Umbilical cord (tissue), 2 donors: ENCODE measurements around a stretch of chr21.

DNA sequence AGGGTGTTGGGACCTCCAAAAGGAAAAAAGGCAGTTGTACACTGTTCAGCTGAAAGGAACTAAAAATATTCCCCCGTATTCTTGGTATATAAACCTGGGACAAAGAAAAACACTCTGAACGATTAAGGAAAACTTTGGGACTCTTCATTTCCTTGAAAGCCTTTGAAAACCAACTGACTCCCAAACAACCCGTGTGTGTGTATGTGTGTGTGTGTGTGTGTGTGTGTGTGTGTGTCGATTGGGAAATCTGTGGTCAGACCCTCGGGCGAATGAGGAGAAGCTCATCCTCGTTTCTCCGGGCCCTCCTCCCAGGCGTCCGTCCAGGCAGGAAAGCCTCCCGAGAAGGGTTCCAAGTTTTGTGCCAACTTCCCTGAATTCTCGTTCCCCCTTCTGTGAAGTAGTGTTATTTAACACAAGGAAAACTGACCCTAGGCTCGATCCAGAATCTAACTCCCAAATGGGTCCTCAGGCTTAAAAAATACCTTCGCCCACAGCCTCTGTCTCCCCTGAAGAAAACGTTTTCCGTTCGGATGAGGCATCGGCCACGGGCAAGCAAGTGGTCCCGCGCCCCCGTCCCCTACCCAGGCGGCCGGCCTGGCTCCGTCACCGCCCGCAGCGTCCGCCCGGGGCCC lies 4411.6 kb upstream of the TPTE start:
- RAMPAGE, long total RNA: no peak

GRCh38 chr21:6468323-6468642 lies 4053.1 kb upstream of the TPTE start:
- RAMPAGE, long total RNA: no peak

- RAMPAGE, long total RNA: no peak
Measured at GRCh38 chr21:8815145-8815950, 1706.0 kb upstream of the TPTE start.

DNA sequence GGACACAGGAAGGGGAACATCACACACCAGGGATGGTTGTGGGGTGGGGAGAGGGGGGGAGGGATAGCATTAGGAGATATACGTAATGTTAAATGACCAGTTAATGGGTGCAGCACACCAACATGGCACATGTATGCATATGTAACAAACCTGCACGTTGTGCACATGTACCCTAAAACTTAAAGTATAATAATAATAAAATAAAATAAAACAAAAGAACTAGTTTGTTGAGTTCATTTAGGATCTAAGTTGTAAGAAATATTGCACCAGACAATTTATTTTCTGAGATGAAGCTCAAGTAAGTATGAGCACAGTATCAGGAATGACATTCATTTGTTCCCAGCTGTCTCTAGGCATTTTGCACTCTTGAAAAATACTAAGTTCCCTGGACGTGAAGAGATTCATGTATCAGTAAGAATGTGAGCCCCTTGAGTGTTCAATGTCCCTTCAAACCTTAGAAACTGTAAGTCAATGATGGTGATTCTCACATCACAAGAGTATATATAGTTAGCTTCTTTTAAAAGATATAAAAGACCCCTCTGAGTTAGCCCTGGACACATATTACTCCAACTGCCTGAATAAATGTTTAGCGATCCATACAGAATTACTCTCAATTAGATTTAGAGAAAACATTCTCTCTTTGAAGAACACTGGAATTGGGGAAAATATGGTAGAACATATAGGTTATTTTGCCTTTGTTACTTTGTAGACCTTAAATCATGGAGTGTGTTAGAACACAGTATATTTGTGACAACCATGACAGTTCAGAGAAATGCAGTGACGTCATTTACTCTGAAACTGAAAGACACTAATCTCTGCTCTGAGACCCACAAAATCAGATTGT lies 1519.1 kb upstream of the TPTE start:
- RAMPAGE, long total RNA: no peak

DNA sequence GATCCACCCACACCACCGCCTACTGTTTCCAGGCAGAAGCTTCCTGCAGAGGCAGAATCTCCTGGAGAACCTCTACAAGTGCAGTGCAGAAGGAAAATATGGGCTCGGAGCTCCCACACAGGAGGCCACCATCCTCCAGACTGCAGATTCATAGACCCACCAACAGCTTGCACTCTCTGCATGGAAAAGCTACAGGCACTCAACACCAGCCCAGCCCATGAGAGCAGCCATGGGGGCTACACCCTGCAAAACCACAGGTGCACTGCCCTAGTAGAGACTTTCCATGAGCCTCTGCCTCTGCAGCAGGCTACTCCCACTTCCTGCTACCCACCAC lies 284.1 kb downstream of the POTED start:
- RAMPAGE, long total RNA: no peak

GRCh38 chr21:14454196-14454889 lies 71.4 kb upstream of the HSPA13 start:
- RAMPAGE, long total RNA: no peak

- RAMPAGE, long total RNA: no peak
Measured at GRCh38 chr21:14762710-14763448, 216.8 kb upstream of the SAMSN1 start.

DNA sequence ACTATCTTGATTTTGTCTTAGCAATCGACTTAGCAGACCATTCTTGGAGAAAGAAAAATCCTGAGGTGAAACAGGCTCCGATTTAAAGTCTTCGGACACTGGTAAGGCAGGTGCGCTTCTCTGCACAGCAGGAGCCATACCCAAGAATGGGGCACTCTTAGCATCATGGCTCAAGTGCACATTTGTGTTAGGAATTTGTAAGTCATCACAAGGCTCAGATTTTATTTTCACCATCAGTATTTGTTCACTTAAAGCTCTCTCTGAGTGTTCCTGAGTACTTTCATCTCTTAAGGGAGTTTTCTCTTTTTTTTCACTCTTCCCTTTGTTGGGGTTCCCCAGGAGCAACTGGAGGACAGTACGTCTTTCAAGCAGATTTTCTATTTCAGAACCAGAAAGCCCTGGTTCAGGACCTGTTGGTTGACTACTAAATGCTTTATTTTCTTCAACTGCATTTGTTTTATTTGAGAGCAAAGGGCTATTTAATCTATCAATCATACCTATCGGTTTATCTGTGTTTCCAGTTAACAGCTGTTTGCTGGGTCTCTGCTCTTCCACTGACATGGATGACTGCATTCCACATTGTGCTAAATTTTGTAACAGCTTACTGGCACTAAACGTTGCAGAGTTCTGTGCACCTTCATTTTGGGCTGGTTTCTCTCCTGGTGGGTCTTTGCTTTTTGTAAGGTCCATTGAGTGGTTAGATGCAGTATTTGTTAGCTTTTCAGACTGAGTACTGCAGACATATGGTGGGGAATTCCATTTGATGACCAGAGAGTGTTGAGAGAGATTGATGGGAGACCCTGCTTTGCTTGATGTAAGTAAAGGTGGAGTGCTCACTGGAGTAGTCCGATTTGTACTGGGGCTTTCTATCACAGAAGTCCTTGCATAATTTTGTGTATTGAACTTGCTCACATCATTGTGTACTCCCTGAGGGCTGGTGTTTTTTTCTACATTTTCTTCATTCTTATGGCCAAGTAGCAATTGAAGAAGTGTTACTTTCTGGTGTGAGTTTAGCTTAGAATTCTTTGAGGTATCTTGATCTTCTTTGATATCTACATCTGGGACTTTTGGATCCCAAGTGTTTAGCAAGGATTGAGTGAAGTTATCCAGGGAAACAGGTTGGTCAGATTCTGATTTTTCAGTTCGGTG lies 98.7 kb downstream of the NRIP1 start:
- RAMPAGE, long total RNA: no peak

GRCh38 chr21:15013811-15014668 lies 50.8 kb downstream of the NRIP1 start:
- RAMPAGE, long total RNA: no peak

- RAMPAGE, long total RNA: no peak
Measured at GRCh38 chr21:15050943-15051457, 13.8 kb downstream of the NRIP1 start.

DNA sequence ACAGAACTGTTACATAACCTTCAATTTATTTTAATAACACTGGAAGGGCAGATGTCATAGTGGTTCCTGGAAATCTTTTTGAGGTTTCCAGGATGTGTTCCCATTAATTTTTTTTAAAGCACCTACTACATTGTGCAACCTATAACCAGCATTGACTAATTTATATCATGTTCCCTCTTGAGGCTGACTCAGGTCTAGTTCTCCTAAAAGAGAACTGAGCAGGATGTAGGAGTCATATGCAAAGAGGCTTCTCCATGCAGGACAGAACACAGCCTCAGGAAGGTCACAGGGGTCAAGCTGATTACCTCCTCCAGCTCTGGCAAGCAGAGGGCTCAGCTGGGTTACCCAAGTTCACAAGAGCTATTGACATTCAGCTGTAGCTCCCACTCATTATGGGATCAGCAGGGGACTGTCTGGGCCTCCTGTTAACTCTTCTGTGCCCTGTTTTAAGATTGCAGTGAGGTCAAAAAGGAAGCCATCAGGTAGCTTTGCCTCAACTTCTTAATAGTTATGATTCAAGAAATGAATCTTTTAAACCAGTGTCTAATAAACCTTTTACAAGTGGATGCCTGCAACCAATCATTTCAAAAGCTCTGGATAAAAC lies 157.2 kb upstream of the NRIP1 start:
- RAMPAGE, long total RNA: no peak

DNA sequence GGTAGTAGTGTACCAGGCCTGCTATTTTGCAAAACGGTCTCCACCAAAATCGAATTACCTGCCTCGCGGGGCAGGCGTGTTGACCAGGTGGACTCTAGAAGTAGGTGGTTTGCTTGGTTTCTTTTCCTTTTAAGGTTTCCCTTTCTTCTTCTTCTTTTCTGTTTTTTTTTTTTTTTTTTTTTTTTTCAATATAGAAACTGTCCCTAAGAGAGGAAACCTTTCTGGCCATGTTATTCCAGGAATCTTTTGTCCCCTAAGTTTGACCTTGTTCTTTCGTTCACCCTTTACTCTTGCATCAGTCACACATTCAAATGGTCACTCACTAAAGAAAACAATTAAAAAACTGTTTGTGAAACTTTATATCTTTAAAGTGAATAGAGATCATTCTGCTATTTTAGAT lies 1.0 kb downstream of the USP25 start:
- RAMPAGE, long total RNA: no peak

- RAMPAGE, long total RNA: no peak
Measured at GRCh38 chr21:15842162-15842773, 112.5 kb downstream of the USP25 start.

DNA sequence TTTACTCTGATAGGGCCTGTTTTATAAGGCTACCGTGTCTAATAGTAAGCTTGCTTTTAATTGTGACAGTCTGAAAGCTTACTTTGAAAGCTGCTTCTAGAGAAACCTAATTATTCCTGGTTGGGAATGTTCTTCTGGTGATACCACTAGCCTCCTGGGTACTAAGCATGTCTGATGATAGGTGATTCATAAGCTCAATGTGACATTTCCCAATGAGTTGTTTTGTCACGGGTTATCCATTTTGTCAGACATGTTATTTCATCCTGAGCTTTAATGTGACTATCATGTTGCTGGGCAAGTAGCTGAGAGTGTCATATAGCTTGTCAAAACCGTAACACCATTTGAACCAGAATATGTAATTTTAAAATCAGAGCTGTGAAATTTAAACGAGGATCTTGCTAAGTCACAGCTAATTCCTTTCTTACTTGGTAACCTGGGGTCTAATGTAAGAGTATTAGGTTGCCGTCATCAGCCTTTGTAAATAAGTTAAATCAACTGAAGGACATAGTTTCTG lies 529.1 kb downstream of the USP25 start:
- RAMPAGE, long total RNA: no peak

- RAMPAGE, long total RNA: no peak
Measured at GRCh38 chr21:16279530-16280041, 549.8 kb downstream of the USP25 start.

- RAMPAGE, long total RNA: no peak
Measured at GRCh38 chr21:16280042-16280661, 550.4 kb downstream of the USP25 start.

- RAMPAGE, long total RNA: no peak
Measured at GRCh38 chr21:16538956-16539203, 809.1 kb downstream of the USP25 start.

GRCh38 chr21:16551737-16552241 lies 822.0 kb downstream of the USP25 start:
- RAMPAGE, long total RNA: no peak

DNA sequence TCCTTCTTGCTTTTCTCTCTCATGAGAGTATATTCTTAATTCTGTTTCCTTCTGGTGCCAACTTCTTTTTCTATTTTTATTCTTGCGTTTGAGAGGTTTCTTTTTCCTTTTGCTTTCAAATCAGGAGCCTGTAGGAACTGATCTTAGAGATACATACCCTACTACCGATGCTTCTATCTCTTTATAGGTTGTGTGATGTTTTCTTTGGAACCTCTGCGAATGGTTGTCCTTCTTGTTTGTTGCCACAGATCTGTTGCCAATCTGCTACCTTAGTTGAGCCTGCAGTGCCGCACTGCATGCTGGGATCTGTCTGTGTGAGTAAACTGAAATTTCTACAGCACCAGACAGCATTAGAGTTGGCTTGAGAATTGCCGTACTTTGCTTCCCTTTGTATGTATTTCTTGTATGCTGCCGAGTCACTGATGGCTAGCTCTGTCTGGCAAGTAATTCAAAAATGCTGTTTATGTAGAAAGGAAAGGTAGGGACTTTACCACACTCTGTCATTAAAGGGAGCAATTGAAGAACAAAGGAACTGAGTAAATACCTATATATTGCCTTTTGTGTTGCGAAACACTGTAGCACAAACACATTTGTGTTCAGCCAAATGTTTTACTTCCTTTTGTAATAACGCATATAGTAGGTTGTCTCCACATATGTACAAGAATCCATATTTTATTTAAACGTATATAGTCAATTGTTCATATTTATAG lies 857.3 kb downstream of the USP25 start:
- RAMPAGE, long total RNA: no peak

DNA sequence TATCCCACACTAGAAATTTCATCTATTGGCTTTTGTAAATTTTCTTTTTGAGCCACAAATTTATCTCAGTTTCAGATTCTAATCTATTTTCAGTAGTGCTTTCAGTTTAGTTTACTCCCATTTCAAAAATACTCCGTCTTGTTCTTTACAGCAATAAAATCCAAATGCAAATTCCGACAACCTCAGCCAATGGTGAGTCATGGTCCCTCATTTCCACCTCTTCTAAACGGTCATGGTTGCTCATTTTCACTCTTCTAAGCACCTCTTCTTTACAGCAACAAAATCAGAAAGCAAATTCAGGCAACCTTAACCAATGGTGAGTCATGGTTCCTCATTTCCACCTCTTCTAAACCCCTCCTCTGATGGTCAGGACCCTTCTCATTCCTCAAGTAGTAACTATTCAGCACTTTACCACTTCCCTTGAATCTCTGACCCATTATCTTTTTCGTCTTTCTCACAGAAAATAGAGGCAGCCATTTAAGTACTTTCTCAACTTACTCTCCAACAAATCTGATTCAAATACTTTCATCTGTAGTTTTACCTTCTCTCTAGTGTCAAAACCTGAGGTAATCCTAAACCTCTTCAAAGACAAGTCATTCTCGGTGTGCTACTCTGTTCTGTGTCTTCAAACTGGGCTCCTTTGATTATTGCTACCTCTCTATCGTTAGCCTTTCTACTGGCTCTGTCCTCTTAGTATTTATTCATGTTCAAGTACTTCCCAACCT lies 34.3 kb downstream of the C21orf91 start:
- RAMPAGE, long total RNA: no peak